Hair follicular keratinocyte (primary cell): ENCODE data around the genes AKAP8, CYP4F12 and OR10H3.

DNA sequence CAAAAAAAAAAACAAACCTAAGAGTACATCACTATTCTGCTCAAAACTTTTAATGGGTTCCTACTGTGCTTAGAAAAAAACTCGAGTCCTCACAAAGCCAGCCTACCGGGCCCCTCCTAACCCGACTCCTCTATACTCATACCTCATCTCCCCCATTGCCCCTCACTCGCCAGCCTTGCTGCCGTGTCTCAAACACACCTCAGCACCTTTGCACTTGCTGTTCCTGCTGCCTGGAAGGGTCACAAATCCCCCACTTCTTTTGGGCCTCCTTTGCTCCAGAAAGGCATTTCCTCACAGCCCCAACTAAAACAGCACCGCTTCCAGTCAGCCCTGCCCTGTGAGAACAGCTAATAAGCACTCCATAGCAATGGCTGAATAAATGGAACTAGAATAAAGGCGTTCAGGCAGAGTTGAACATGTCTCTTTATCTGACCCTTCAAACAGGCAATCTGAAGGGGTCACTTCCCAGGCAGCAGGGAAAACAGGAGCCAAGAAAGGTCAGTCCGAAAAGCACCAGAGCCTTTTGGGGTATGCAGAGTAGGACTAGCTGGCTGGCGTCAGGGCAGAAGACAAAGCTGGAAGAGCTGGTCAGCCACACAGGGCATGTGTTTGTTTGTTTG is 3.0 kb downstream of the DDX39A start:
- RAMPAGE, long total RNA: no peak

DNA sequence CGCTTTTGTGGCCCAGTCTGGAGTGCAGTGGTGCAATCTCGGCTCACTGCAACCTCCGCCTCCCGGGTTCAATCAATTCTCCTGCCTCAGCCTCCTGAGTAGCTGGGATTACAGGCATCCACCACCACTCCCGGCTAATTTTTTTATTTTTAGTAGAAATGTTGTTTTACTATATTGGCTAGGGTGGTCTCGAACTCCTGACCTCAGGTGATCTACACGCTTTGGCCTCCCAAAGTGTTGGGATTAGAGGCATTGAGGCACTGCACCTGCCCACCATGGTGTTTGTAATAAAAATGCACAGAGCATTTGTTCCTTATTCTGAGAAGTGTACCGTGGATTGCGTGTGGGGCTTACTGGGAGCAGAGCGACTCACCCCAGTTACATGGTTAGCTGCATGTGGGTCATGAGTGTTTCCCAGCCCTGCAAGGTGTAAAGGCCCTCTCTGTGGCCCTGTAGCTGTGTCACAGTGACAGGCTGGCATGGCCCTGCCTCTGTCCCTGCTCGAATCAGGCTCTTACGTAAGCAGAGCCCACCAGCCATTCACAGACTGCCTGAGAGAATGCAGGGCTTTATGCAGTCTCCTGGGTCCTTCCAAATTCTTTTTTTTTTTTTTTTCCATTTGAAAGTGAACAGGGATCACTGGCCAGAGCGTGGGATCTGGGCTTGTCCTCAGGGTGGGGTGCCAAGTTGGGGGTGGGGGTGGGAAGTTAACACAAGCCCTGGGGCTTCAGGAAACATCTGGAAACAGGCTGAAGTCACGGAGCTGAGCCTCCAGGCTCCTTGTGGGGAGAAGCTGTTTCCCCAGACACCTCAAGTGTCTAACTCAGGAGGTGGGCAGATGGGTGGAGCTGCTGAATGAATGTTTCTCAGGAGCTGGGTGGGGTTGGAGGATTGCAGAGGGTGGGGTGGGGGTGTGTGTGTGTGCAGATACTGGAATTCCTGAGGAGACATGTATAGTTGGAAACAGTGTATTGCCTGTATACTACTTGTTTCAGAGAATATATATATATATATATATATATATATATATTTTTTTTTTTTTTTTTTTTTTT is 13.3 kb downstream of the TECR start:
- RAMPAGE, long total RNA: no peak

DNA sequence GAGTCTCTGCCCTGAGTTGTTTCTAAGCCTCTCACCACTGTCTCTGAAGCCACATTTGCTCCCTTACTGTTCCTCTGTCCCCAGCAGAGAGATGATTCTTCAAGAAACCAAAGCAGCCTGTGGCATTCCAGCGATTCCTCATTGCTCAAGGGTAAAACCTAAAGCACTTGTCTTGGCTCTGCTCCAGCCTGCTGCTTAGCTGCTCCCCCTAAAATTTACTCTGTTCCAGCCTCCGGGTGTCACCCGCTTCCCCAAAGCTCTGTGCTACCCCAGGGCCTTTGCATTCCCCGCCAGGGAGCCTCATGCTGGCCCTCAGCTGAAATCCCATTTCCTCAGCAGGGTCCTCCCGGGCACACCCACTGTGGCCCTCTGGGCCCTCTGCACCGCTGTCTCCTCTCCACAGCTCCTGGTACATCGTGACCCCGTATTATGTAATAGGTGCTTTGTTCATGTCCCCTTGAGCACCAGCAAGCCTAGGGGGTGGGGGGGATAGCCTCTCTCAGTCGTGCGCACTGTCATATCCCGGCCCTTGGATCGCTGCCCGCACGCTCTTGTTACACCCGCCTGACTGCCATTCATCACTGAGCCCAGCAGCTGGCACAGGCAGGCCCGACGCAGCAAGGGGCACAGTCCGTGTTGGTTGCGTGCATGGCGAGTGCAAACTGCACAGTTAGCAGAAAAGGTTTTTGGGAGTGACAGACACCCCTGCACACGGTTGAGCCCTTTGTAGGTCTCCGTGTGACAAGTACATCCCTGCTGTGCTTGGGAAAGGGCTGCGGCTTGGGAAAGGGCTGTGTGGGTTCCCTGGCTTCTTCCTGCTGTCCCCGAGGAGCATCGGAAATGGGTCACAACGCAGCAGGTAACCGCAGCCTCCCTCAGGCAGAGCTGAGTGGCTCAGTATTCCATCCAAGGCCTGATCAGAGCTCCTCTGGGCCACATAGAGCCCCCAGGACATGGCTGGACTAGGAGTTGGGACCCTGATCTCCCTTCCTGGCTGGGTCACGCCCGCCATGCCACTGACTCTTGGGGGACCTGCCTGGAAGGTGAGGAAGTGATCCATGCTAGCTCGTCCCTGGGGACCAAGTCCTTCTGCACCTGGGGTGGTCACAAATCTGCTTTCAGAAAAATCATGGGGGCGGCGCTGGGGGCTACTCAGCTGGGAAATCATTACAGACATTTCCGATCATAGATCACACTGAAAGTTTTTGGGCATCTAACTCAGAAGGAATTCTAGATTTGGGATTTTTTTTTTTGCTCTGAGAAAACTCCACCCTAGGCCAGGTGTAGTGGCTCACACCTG is 16.1 kb downstream of the TECR start:
- RAMPAGE, long total RNA: no peak

DNA sequence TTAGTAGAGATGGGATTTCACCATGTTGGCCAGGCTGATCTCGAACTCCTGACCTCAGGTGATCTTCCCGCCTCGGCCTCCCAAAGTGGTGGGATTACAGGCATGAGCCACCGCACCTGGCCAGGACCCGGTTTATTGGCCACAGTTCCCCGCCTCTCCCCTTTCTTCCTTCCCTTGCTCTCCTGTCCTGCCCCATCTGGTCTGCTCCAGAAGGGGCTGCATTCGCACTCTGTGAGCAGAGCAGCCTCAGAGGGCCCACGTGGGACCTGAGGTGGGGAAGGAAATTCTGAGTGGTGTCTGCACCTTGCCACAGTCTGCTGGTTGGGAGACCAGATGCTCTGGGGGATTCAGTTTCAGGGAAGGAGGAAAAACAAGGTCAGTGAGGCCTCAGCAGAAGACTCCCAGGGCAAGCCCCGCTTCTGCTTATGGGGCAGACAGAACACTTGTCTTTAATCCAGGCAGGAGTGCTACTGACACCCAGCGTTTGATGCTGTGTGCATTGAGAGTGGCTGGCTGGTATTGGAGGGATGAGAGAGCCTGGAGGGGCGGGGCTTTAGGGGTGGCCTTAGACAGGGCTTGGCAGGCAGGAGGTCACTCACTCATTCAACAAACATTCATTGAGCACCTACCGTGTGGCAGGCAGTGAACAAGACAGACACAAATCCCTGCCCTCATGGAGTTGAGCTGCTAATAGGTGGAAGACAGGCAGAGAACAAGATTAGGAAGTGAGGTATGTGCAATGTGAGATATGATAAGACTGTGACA is 5.0 kb upstream of the CLEC17A start:
- RAMPAGE, long total RNA: no peak

DNA sequence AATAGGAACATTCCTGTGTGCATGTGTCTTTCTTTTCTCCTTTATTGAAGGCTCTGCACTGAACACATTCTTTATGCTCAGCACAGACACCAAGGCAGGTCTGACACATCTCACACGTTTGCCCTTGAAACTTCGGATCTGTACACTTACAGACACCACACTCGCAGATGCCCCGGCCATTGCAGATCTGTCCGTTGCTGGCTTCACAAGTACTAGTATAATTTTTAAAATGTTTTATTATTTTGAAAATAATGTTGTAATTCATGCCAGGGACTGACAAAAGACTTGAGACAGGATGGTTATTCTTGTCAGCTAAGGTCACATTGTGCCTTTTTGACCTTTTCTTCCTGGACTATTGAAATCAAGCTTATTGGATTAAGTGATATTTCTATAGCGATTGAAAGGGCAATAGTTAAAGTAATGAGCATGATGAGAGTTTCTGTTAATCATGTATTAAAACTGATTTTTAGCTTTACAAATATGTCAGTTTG is 39.2 kb downstream of the CLEC17A start:
- RAMPAGE, long total RNA: no peak

DNA sequence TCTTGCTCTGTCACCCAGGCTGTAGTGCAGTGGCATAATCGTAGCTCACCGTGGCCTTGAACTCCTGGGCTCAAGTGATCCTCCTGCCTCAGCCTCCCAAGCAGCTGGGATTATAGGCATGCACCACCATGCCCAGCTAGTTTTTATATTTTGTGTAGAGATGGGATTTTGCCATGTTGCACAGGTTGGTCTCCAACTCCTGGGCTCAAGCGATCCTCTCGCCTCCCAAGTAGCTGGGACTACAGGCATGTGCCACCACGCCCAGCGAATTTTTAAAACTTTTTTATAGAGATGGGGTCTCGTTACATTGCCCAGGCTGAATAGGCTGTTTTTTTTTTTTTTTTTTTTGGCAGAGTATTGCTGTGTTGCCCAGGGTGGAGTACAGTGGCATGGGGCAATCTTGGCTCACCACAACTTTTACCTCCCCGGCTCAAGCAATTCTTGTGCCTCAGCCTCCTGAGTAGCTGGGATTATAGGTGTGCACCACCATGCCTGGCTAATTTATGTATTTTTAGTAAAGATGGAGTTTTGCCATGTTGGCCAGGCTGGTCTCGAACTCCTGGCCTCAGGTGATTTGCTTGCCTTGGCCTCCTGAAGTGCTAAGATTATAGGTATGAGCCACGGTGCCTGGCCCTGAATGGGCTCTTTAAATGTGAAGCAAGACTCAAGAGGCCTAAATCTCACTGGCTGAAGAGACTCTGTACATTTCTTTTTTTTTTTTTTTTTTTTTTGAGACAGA is 37.4 kb downstream of the ADGRE2 start:
- RAMPAGE, long total RNA: no peak

DNA sequence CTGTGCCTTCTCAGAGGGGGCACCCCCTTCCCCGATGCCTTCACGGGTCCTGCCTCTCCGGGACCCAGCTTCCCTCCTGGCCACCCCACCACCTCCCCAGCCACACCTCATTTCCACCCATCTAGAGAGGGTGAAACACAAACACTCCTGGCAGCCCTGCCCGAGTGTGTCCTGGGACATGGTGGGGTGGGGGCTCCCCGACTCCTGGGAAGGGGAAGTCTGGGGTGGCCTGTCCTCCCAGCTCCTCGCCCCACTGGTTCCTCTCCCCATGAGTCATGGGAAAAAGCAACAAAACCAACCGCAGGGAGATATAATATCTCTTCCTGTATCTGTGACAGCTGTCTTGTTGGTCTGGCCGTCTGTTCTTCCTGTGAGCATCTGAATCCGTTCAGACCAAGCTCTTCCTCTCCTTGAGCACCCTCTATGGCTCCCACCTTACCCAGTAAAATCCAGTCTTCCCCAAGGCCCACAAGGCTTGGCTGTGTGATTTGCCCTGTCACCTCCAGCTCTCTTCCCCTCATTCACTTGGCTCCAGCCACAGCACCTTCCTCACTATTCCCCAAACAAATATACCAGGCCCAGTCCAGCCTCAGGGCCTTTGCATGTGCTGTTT is 6.8 kb upstream of the ADGRE2 start:
- RAMPAGE, long total RNA: no peak

DNA sequence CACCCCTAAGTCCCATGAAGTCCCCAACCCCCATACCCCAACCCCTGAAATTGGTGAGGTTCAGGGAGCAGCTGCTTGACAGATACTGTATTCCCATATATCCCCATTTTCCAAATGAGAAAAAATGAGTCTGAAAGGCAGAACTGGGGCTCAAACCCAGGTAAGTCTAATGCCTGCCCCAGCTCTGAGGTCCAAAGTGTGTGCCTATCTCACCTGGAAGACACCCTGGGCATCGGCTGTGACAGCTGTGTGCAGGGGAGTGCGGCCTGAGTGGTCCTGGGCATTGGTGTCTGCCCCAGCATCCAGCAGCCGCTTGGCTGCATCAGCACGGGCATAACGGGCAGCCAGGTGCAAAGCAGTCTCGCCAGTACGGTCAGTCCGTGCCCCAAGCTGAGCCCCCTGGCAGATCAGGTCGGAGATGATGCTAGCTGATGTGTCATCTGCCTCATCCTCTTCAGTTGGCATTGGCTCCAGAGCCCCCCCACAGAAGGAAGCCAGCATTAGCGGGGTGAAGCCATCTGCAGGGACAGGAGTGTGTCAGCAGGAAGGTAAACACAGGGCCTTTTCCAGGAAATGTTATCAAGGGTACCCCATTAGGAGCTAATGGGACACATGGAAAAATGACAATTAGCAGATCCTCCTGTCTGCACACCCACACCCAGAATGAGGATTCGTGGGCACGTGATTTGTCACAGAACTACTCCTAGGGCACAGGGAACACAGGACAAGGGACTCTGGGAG is 35.1 kb downstream of the NOTCH3 start:
- RAMPAGE, long total RNA: no peak

DNA sequence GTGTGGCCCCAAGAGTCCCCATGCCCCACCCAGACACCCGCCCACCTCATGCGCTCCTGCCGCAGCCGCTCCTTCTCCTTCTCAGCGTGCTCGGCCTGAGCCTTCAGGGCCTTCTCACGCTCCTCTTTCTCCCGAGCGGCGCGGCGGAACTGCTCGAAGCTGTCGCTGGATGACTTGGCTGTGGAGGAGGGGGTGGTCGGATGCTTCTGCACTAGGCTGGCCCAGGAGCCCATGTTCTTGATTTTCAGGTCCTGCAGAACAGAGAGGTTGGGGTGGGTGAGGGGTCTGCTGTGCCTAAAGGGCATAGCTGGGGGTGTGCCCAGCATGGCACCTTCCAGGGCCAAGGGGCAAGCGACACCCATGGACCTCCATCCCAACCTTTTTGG is 6.8 kb upstream of the EPHX3 start:
- RAMPAGE, long total RNA: no peak

DNA sequence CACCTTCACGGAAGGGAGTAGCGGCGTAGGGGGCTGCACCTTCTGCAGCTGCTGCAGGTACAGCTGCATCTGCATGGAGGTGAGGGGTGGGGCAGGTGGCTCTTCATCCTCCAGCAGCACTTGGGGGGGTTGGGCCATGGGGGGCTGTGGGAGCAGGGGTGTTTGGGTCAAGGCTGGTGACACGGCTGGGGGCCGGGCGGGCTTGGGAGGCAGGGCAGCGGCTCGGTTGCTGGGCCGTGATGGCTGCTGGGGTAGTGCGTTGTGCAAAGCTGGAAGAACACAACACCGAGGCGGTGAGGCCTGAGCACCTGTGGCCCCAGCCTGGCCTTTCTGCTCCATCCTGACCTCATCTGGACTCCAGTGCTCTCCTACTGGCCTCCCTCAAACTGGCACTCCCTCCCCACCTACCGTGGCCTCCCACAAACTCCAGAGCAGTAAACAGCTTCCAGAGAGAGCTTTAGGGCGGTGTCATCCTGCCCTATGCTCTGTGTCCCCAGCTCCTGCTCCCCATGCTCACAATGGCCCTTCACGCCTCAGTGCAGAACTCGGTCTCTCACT is 11.1 kb upstream of the EPHX3 start:
- RAMPAGE, long total RNA: no peak

DNA sequence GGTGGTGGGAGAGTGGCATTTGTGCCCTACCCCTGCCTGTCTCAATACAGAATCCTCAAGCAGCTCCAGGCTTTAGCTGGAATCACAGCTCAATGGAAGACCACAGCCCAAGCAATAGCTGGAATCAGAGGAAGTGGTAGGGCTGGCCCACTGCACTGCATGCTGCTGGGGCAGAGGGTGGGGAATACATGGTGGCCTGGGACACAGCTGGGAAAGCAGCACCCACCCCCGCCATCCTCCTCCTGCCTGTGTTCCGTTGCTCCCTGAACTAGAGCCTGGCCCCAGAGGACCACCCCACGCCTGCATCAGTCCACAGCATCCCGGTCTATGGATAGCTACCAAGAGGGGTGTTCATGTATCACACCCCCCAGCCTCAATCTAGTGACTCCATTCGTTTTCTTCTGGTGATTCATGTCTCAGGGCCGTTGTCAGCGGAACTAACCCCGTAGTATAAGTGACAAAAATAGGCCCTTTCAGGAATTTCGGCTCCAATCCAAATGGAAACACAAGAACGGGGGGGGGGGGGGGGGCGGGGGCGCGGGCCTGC is 18.8 kb upstream of the EPHX3 start:
- RAMPAGE, long total RNA: no peak

GRCh38 chr19:15294056-15294992 is 38.0 kb downstream of the BRD4 start:
- RAMPAGE, long total RNA: no peak

- RAMPAGE, long total RNA: no peak
Observed at GRCh38 chr19:15297426-15298260, 34.7 kb downstream of the BRD4 start.

GRCh38 chr19:15330795-15331805 is 1.2 kb downstream of the BRD4 start:
- RAMPAGE, long total RNA: no peak

- RAMPAGE, long total RNA: no peak
Observed at GRCh38 chr19:15374660-15375300, 4.8 kb downstream of the AKAP8 start.

GRCh38 chr19:15379558-15380277 is at the start of gene AKAP8:
TSS of gene AKAP8 (minus strand) at chr19:15379787.
- RAMPAGE, long total RNA: no peak

- RAMPAGE, long total RNA: no peak
Observed at GRCh38 chr19:15672672-15673249, at the start of gene CYP4F12. TSS of gene CYP4F12 (plus strand) at chr19:15673087.

GRCh38 chr19:15701970-15703026 is 25.5 kb upstream of the OR10H2 start:
- RAMPAGE, long total RNA: no peak

GRCh38 chr19:15737650-15738099 is at the start of gene OR10H3:
TSS of gene OR10H3 (plus strand) at chr19:15737985.
- RAMPAGE, long total RNA: no peak

- RAMPAGE, long total RNA: no peak
Observed at GRCh38 chr19:15779799-15780367, 7.6 kb upstream of the OR10H5 start.